ENCODE measurements around the gene NECAB2.

GRCh38 chr16:82481208-82481418, 145.7 kb upstream of the CDH13 start:
- RRBS, 2 experiments, result no CpG with 5 or more reads among the region's 3 CpGs

GRCh38 chr16:82628712-82629349, 2.1 kb downstream of the CDH13 start:
- RRBS, 2 experiments, result no CpG with 5 or more reads among the region's 7 CpGs

GRCh38 chr16:82995886-82996545, 369.2 kb downstream of the CDH13 start:
- RRBS, 2 experiments, result no CpG with 5 or more reads among the region's 6 CpGs

DNA sequence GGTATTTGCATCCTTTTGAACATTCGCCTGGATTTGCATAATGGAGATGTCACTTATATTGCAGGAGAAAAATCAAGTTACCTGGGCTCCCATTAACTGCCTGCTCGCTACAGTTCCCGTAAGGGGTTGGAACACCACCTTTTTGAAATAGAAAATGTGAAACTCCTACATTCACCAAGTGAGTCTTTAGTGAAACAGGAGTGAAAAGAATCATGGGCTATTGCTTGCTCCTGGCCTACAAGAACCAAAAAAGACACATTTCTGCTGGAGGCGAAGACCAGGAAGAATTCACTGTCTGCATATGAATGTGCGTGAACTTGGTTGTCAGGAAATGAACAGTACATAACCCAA, 518.9 kb upstream of the HSBP1 start:
- RRBS, 2 experiments, result no CpG with 5 or more reads among the region's 5 CpGs

DNA sequence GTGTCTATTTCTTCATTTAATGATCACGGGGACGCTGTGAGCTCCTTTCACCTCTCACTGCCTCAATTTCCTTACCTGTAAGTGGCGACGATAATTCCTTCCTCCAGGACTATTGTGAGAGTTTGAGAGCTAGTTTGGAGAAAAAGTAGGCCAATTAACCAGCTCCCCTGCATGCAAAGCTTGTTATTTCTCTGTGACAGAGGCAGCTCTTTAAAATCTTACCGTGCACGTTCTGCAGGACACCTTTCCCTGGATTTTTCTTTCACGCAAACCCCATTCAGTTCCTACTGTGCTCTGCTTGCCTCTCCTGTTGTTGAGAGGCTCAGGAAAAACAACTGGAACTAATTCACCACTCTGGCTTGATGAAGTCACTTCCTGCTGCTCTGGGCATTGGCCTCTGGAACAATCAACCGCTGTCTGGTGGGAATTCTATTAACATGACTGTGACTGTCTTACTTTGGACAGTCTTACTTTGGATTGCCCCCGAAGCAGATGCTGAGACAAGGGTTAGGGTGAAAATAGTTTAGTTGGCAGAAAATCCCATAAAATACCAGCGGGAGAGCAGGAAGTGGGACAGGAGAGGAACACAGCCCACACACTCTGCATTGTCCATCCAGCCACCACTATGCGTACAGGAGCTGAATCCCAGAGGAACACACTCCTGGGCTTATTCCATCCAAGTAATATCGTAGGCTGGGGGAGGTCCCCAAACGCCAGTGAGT, 90.0 kb upstream of the HSBP1 start:
- RRBS, 2 experiments, result no CpG with 5 or more reads among the region's 13 CpGs

- RRBS, 2 experiments, result no CpG with 5 or more reads among the region's 9 CpGs
These were observed 4.9 kb upstream of the HSBP1 start for GRCh38 chr16:83802783-83803277.

DNA sequence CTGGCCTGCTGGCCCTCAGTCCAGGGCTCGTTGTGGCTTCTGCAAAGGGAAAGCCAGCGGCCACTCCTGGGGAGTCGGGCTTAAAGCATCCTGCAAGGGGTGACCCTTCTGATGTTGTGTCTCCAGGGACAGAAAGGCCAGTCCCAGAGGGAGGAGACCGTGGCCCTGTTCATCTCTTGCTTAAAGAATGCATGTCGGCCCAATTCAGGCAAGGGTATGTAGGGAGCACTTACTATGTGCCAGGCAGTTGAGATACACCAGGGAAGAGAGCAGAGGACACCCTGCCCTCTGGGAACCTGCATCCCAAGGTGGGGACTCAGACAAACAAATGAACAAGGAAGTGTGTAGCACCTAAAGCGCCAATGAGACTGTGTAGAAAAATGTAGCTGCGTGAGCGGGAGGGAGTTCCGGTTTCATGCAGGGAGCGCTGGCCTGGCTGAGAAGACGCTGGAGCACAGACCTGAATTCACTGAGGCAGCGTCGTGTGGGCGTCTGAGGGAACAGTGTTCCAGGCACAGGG, 18.2 kb upstream of the OSGIN1 start:
- RRBS, 2 experiments, result no CpG with 5 or more reads among the region's 14 CpGs

- RRBS, 2 experiments, result 1% methylated on average over 50 to 52 of the region's 123 CpGs
These were observed at the start of gene NECAB2 for GRCh38 chr16:83968041-83968888. Gene NECAB2, plus strand, starts transcription at chr16:83968244.

DNA sequence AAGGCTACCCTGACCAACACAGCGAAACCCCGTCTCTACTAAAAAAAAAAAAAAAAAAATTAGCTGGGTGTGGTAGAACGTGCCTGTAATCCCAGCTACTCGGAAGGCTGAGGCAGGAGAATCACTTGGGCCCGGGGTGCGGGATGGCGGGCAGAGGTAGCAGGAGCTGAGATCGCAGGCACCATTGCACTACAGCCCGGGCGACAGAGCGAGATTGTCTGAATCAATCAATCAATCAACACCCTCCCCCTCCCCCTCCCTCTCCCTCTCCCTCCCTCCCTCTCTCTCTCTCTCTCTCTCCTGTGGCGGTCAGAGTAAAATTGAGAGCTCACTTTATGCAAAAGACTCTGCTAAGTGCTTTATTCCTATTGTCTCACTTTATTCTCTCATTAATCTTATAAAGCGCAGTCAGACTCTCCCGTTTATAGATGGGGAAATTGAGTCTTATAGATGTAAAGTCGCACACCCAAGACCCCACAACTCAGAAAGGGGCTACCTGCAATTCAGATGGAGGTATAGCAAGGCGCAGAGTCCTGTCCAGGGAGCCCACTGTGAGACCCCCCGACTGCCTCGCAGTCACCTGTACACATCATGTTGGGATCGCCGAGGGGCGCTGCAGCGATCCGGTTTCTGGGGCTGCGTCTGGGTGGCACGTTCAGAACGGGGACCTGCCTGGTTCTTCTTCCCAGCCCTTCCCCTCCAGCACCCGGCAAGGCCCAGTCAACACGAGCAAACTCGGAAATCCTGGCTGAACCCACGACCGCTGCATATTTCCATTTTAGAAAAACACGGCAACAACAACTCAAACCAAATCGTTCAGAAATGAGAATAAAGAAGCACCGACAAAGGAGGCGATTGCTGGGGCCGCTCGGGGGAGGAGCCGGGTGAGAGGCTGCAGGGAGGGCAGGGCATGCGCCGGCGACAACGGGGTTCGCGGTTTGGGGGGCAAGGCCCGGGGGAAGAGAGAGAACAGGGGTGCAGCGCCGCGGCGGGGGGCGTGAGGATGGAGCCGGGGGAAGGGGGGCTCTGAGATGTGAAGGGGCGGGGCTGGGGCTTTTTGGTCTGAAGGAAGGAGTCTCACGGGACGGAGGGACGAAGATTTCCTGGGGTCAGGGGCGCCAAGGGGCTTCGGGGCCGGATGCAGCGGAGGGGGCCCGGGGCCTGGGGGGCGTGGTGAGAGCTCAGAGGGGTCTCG, 785 bp downstream of the HSDL1 start:
- RRBS, 2 experiments, result 10 to 16% methylated on average over 23 to 24 of the region's 62 CpGs

GRCh38 chr16:84350098-84350845, 18.1 kb upstream of the ATP2C2 start:
- RRBS, 2 experiments, result no CpG with 5 or more reads among the region's 14 CpGs

DNA sequence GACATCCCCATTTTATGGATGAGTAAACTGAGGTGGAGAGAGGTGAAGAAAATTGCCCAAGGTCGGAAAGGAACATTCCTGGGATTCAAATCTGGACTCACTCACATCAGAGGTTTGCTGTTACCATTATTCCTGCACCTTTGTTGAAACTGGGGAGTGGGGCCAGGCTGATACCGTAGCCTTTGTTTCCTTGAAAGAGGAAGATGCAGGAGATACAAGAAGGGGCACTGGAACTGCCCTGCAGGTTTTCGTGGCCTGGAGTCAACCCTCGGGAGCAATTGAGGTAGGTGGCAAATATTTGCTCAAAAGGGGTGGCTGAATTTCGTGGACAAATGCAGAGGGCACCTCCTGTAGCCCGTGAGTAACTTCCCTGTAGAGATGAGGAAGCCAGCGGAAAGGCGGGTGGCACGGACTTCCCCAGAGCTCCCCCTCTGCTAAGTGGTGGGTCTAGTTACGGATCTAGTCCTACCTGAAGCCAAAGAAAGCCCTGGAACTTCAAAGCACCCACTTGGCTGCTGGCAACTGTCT, 1.2 kb upstream of the ATP2C2 start:
- RRBS, 2 experiments, result no CpG with 5 or more reads among the region's 10 CpGs

GRCh38 chr16:84553742-84554420, 49.4 kb upstream of the MEAK7 start:
- RRBS, 2 experiments, result no CpG with 5 or more reads among the region's 17 CpGs

DNA sequence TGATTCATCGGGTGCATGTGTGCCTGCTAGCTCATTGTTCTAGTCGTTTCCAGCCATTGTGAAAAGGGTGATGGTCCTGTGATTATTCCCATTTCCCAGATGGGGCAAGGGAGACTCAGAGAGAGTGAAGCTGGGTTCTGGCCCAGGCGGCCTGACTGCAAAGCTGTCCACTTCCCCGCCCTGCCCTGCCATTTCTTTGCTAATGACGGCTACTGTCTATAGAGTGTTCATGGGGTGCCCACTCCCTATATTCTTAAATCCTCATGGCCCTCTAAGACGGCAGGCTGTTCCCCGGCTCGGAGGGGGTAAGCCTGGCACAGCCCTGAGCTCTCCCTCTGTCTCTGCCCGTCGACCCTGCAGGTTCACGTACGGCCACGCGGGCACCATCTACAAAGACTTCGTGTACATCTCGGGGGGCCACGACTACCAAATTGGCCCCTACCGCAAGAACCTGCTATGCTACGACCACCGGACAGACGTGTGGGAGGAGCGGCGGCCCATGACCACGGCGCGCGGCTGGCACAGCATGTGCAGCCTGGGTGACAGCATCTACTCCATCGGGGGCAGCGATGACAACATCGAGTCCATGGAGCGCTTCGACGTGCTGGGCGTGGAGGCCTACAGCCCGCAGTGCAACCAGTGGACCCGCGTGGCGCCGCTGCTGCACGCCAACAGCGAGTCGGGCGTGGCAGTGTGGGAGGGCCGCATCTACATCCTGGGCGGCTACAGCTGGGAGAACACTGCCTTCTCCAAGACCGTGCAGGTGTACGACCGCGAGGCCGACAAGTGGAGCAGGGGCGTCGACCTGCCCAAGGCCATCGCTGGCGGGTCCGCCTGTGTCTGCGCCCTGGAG, 13.1 kb downstream of the KLHL36 start:
- RRBS, 2 experiments, result no CpG with 5 or more reads among the region's 56 CpGs

GRCh38 chr16:84827977-84828710, 8.4 kb downstream of the CRISPLD2 start:
- RRBS, 2 experiments, result 87 to 94% methylated on average over 2 of the region's 16 CpGs

DNA sequence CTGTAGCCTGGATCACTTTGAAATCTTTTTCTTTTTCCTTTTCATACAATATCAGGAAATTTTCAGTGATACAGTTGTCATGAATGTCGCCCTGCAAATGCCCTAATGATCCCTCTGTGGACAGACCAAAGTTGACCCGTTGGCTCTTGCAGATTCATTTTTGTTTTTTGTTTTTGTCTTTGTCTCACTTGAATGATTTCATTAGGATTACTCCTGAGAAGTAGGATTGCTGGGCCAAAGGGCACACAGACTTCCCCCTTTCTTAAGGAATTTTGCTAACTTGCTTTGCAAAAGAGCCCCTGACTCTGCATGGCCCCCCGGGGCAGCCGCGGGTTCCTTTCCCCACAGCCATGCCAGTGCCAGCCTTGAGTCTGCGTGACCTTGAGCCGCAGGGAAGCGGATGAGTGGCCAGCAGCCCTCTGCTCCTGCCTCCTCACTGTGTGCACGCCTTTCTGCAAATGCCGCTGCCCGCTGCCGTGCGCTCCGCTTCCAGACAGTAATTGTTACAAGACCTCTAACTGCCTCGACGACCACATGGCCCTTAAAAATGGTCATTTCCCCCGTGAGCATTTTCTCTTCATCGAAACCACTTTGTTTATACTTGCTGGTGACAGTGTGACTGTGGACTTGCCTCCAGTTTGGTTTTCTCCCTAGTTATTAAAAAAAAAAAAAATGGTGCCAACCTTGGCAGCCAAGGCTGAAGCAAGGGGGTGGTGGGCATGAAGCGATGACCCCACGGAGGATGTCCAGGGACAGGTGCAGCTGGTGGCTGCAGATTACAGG, 28.2 kb downstream of the CRISPLD2 start:
- RRBS, 2 experiments, result no CpG with 5 or more reads among the region's 20 CpGs

- RRBS, 2 experiments, result no CpG with 5 or more reads among the region's 15 CpGs
These were observed 31.5 kb downstream of the CRISPLD2 start for GRCh38 chr16:84851186-84851793.

DNA sequence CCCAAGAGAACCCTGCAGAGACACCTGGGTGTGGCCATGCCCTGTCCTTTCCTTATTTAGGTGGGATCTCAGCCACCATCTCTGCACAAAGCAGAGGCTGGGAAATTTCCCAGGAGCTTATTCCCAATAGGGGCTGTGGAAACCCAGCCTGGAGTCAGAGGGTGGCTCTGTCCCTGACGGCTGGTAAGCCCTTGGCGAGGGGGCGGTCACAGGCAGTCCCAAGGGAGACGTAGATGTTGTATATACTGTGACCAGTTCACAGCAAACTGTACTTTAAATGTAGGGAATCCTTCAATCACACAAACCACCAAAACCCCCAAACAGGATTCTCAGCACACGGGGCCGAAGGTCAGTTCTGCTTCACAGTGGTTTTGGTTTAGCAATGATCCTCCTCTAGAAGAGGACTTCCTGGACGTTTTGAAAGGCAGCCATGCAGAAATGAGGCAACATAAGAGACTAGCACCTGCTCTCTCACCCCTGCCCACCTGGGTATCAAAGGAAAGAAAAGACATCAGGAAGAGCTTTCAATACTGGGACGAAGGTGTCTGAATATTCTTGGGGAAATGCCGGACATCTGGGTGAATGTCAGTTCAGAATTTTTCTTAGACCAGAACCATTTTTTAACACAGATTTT, 74.0 kb downstream of the CRISPLD2 start:
- RRBS, 2 experiments, result no CpG with 5 or more reads among the region's 9 CpGs

GRCh38 chr16:85003024-85003287, 8.4 kb downstream of the ZDHHC7 start:
- RRBS, 2 experiments, result 88 to 89% methylated on average over 1 of the region's 6 CpGs

DNA sequence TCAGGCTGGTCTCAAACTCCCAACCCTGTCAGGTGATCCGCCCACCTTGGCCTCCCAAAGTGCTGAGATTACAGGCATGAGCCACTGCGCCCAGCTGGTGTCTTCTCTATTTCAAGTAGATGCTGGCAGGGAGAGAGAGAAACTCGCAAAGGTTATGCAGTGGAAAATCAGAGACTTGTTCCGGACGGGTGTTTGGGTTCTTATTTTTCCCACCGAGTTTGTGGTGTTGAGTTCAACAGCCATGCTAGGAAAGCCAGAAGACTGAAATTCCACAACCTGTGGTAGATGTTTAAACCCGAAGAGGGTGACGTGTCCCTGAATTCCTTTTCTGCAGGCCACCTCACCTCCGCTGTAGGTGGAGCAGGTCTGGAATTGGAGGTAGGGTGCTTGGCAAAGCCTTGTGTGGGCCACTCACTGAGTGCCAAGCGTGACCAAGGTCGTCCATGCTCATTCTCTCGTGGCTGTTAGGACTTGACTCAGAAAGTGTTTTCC, 7.4 kb upstream of the ZDHHC7 start:
- RRBS, 2 experiments, result no CpG with 5 or more reads among the region's 12 CpGs

- RRBS, 2 experiments, result no CpG with 5 or more reads among the region's 14 CpGs
These were observed 9.4 kb downstream of the KIAA0513 start for GRCh38 chr16:85036787-85037575.

All from NT2/D1 (cell line).